Metastatic Liver Carcinoma in the Lung (tissue), 2 donors: ENCODE measurements around the genes SPADH, C10orf88 and NKX1-2.

- PRO-cap, 2 experiments, result peak in 1 of 2 experiments; most common plus-strand start chr10:122121309 (in 1); most common minus-strand start chr10:122121156 (in 1)
Observed at GRCh38 chr10:122120868-122121495, 132.0 kb downstream of the TACC2 start.

DNA sequence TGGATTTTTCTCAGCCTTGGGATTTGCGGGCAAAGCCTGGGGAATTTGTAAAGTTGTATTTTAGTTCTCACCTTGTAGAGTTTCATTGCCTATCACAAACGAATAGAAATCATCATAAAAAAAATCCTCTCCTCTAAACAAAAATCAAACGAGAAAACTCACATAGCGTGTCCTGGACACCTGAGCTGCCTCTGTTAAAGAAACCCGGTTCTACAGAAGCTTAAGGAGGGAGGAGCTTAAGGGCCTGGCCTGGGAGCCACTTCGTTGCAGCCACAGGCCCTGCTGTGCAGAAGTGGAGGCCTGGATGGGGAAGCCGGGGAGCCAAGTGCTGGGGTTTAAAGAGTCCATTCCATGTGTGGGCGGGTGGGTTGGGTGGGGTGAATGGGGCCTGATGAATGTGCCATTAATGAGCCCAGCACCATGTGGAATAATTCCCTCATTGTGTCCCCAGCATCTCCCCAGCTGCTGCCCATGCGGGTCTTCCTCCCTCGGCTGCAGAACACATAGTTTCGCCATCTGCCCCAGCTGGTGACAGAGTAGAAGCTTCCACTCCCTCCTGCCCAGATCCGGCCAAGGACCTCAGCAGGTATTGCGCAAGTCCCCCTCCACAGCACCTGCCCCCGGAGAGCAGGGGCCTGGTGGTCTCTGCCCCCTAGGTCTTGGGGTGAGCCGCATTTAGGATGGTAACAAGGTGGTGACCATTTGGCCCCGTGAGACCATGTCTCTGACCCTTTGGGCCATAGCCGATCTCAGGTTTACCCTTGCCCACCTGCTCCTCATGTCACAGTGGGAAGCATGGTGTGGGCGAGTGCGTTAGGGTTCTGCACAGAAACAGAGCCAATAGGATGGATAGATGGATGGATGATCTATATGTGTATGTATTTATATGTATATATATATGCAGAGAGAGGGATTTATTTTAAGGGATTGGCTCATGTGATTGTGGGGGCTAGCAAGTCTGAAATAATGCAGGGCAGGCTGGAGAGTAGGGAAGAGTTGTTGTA is 127.7 kb upstream of the BTBD16 start:
- PRO-cap, 2 experiments, result no peak in any of the 2 experiments

DNA sequence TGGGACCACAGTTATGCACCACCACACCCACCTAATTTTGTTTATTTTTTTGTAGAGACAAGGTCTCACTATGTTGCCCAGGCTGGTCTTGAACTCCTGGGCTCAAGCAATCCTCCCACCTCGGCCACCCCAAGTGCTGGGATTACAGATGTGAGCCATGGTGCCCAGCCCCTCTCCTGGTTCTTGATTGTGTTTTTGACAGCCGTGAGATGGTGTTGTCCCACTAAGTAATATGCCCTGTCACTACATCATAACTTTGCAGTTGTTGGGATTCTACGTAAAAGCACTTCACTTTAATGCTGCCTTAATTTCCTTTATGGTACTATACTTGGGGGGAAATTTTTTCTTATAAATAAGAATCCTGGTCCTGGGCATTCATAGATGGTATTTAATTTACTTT is 110.0 kb upstream of the BTBD16 start:
- PRO-cap, 2 experiments, result no peak in any of the 2 experiments

DNA sequence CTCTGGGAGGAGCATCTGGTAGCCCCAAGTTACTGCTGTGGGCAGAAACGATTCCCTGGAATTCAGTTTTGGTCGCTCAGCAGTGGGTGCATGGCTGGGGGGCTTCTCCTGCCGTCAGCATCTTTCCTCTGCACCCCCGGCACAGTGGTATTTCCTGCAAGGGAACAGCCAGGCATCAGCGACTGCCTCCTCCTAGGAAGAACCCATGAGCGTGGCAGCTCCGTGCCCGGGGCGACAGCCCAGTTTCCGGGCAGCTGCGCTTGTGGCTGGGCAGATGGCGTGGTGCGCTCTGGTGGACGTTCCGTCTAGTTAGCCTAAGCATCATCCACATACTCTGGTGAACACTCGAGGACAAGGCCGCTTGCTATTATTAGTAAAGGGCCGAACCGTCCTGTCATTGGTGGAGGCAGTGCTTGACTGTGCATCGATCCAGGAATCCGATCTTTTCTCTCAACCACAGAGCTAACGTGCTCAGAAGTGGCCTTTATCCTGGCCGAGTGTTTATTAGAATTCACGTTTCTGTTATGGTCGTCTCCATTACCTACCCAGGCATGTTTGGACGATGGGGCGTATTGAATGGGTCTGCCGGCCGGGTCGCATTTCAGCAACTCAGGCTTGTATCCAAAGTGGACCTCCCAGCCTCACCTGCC is 106.8 kb upstream of the BTBD16 start:
- PRO-cap, 2 experiments, result no peak in any of the 2 experiments

DNA sequence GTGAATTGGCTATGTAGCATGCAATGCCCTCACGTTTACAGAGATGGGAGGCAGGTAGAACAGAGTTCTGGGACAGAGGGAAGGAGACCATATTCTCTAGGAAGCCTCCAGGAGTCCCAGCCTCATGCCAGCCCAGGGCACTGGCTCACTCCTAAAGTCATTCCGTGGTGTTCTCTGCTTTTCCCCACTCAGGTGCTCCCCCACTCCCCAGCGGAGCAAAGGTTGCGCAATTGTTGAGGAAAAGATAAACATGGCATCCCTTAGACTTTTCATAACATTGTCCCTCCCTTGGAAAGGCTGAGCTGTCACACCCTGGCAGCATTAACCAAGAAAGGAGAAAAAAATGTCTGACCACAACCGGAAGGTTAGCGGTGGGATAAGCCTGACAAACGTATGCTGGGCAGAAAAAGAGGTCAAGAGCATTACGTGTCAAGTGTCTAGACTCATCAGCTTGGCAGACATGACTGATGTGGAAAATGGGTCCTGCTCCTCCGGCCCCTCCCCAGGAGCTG is 29.9 kb downstream of the BTBD16 start:
- PRO-cap, 2 experiments, result no peak in any of the 2 experiments

DNA sequence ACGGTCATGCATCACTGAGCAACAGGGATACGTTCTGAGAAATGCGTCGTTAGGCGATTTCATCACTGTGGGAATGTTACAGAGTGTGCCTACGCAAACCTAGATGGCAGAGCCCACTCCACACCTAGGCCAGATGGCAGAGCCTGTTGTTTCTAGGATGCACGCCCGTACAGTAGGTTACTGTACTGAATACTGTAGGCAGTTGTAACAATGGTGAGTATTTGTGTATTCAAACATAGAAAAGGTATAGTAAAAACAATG is 26.2 kb downstream of the HTRA1 start:
- PRO-cap, 2 experiments, result no peak in any of the 2 experiments

GRCh38 chr10:122515723-122515966 is 44.9 kb upstream of the DMBT1 start:
- PRO-cap, 2 experiments, result no peak in any of the 2 experiments

DNA sequence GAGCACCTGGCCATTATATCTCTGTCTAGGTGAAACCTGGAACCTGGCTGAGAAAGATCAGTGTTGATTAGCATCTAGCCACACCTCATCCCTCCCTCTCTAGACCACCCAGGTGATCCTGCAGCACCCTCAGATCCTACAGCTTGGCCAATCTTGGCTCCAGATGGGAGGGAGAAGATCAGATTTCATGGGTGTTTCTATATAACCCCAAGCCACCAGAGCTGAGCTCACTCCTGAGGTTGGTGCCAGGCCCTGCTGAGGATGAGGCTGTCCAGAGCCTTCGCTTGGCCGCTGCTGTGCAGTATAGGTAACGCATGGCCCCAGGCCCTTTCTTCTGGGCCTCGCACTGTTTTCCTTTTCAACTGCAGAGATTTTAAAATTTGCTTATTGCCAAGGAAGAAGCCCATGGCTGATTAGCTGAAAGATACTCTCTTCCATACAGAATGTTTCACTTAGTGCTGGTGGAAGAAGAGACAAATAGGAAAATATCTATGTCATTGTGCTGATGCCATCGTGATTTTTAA is at the start of gene SPADH:
Gene SPADH, plus strand, starts transcription at position 230 of the 524 bp plus-strand sequence.
- PRO-cap, 2 experiments, result no peak in any of the 2 experiments

GRCh38 chr10:122953672-122954735 is at the start of gene C10orf88:
Gene C10orf88 (minus strand): TSS chr10:122954227.
- PRO-cap, 2 experiments, result peak in 2 of 2 experiments; most common plus-strand start chr10:122954056 (in 1); most common minus-strand start chr10:122954227 (in 2)

DNA sequence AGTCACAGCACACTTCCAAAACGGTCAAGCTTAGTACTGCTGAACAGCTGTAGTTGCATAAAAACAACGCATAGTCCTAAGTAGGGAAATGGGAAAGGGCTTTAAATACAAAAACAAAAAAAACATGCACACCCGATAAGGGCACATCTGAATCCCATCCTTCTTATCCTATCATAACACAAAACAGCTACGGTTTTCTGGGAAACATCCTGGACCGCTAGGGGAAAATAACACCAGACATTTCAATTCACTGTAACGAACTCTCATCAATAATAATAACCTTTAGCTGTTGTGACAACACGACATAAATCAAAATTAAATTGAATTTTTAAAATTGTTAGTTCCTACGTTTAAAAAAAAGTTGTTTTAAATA is 1.1 kb downstream of the IKZF5 start:
- PRO-cap, 2 experiments, result no peak in any of the 2 experiments

DNA sequence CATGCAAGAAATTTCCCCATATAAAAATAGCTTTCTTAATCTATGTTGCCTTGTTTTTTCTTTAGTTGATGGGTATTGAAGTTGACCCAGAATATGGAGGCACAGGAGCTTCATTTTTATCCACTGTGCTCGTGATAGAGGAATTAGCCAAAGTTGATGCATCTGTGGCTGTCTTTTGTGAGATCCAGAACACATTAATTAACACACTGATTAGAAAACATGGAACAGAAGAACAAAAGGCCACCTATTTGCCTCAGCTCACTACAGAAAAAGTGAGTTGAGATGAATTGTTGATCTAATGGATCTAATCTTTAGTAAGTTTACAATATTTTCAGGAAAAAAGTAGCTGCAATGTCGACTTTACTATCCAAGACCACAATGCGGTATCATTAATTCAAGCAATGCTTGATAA is 31.6 kb downstream of the ACADSB start:
- PRO-cap, 2 experiments, result no peak in any of the 2 experiments

DNA sequence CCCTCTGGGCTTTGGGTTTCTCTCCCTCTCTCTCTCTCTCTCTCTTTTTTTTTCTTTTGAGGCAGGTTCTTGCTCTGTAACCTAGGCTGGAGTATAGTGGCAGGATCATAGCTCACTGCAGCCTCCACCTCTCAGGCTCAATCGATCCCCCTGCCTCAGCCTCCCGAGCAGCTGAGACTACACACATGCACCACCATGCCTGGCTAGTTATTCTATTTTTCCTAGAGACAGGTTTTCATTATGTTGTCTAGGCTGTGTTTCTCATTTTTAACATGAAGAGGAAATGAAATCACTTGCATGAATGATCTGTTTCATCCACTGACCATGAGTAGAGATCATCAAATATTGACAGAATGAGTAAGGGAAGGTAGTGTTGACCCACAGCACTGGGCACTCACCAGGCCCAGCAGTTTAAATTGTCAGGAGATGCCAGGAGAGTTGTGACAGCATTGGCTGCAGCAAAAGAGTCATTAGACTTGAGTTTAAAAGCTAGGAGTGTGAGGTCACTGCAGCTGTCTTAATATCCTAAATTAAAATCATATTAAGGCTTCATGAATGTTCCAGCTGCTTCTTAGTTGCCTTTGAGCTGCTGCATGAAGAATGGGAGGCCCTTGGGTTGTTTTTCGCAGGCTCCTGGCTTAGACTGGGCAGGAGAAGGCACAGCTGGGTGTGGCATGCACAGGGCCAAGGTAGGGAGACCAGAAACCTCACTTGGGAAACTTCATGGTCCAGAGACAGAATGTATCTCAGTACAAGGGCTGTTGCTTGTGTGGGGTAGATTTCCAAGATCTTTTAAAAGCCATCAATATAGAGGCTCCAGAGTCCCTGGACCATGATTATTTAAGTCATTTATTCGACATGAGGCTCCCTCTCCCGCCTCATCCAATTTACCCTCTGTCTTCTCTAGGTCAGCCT is 49.7 kb downstream of the BUB3 start:
- PRO-cap, 2 experiments, result no peak in any of the 2 experiments

GRCh38 chr10:123875741-123875977 is 15.9 kb downstream of the CPXM2 start:
- PRO-cap, 2 experiments, result no peak in any of the 2 experiments

GRCh38 chr10:124010679-124011128 is 82.7 kb downstream of the CHST15 start:
- PRO-cap, 2 experiments, result no peak in any of the 2 experiments

DNA sequence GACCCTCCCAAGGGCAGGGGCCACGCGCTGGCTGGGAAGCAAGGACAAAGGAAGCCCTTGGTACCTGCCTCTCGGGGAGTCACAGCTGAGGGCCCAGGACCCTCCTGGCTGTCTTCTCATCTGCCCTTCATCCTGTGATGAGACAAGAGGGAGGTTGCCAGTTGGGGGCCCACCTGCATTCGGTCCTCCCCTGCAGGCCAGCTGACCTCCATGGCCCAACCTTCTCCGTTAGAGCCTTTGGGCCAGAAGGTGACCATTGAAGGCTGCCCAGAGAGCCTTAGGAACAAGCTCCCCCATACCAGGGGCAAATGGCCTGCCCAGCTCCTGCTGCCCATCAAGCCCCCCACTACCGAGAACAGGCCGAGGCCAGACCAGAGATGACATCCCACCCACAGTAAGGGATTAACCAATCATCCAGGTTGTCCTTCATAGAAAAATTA is 9.2 kb downstream of the CHST15 start:
- PRO-cap, 2 experiments, result no peak in any of the 2 experiments

DNA sequence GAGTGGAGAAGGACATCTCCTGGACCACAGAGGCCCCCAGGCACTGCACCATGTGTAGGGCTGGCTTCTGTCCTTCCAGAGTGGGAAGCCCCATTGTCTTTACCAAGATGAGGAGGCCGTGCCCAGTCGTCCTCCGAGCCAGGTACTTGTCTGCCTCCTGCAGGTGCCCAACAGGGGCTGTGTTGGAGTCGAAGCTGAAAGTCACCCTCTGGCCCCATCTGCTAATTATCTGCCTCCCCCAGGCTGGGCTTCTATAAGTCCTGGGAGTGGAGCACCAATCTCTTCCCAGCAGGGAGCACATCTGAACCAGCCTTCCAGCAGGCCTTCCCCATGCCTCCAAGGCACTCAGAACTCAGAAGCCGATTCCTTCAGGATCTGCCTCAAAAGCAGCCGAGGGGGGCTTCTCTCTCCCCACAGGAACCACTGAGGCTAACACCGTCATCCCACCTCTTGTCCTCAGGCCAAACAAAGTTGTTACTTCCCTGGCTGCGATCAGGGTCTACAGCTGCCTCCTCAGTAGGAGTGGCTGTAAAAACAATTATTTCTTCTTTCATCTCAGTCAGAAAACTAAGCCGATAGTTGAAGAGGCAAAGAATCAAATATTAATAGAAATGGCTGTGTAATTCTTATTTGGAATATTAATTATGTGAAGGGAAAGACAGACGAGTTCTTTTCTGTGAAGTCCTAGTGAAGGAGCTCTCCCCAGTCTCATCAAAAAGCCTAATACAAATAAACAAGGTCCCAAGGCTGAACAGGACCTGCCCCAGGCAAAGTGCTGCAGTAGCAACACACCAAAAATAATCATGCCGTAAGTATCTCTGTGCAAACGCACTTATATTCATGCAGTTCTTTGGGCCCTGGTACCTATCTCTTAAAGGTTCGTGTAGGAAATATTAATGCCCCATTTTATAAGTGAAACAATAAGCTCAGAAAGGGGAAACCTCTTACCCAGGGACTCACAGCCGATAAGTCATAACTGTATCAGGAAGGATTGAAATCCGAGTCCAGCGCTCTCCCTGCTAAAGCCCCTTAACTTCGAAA is 11.9 kb upstream of the CHST15 start:
- PRO-cap, 2 experiments, result no peak in any of the 2 experiments

- PRO-cap, 2 experiments, result no peak in any of the 2 experiments
Observed at GRCh38 chr10:124380865-124381635, 37.7 kb downstream of the OAT start.

DNA sequence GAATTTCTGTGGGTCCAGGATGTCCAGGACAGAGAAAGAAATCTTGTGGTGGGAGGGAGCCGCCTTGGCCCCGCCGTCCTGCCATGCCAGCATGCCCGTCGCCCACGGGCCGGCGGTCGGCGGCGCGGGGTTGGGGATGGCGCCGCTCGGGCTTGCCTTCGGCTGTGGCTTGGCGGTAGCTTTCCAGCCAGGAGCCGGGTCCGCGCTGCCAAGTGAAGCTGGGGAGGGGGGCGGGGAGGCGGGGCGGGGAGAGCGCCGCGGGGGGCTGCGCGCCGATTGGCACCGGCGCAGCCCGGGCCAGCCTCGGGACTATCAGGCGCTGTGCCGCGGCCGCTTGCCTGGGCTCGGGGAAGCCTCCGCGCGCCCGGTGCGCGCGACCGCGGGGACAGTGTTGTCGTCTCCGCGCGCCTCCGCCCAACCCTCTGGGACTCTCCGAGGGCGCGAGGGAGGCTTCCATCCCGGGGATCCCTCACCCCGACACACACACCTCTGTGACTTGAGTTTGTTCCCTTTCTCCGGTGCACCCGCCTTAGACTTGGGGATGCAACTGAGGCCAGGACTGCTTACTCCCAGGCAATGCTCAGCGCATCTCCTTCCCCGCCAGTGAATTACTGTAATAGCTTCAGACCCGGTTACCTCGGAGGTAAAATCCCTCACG is at the start of gene NKX1-2:
Gene NKX1-2, minus strand, starts transcription at position 185 of the 658 bp plus-strand sequence.
- PRO-cap, 2 experiments, result no peak in any of the 2 experiments

- PRO-cap, 2 experiments, result no peak in any of the 2 experiments
Observed at GRCh38 chr10:124557957-124558318, 96.3 kb downstream of the LHPP start.

DNA sequence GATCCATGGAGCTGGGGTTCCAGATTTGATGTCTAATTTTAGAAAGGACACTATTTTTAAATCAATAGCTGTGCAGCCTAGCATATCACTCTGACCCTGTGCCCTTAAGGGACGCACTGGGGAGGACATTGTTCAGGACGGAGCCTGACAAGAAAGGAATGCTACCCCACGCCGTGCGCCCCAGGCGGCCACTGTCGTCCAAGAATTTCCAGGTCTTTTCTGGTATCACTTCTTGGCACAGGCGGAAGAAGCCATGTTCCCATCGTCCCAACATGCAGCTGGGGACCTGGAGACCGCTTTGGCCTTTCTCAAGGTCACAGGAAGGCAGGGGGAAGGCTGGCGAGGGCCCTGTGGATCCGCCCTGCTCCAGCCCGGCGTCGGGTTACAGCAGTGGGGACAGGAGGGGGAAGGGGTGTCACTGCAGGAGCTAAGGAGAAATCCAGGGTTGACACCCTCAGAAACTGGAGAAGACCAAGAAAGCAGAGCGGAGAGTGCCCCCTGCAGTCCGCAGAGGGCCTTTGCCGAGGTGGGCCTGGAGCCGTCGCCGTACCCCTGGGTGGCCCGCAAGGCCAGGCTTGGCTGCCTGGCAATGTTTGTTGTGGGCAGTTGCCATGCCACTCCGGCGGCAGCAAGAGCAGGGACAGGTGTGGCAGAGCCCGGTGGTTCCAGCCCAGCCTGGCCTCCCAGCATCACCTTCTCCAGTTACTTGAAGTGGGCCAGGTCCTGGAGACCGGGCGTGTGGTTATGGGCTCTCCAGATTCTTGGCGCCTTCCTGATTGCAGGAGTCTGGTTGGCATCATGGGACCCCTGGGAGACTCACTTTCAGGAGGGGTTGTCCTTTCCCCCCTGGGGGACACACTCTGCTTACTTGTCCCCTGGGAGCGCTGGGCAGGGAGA is 104.1 kb downstream of the LHPP start:
- PRO-cap, 2 experiments, result no peak in any of the 2 experiments